Fibroblast of villous mesenchyme (primary cell): ENCODE data around the genes LGALS12 and ZFTA.

DNA sequence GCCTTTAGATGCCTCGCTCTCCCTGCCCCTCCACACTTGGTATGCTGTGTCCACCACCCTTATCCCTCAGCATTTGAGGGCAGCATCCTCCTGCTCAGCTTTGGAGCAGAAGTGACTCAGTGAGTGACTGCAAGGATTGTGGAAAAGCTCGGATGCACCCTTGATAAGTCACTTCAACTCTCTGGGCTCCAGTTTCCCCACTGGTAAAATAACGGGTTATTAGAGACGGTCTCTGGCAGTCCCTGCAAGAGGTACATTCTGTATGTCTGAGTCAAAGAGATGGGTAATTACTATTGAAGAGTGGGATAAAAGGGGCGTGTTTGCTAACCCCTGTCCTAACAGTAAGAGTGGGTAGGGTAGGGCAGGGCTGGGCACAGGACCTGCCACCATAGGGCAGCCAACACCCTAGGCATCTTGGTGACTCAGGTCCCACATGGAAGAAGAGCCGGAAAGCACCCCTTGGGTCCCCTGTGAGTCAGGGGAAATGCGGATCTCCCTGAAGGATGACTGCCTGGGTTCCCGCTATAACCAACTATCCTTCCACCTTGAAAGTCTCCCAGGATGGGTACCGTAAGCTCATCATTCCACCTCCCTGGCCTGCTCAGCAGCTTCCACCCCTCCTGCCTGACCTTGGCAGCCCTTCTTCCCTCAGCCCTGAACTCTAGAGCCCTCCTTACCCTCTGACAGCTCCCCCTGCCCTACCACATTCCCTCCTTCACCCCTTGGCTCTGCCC, 7.3 kb upstream of the AHNAK start:
- CAGE, long polyA plus RNA: no peak

DNA sequence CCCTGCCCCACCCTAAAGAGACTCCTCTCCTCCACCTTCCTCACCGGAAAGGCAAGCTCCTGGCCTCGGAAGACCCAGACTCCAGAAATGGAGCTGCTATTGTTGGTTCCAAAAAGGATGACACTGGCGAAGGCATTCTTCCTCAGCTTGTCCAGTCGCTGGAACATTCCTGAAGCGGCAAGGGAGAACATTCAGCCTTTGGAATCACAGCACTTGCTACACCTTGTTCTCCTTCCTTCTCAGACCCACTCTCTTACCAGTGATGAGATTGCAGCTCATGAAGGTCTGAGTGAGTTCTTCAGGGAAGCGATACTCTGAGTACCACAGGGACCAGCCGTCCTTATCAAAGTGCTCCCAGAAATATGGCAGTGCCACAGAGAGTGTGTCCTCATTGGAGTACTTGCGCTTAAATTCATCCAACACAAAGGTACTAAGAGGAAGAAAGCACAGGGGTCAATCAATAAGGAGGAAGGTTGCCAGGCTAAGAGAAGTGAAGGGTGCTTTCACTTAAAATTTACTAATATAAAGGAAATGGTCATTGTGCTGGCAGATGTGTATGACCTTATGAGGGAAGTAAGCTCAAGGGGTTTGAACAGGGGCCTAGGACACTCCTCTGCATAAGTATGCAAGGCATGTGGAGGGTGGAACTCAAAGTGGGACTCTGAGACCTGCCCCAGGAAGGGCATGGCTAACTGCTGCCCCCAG, 13.5 kb downstream of the EEF1G start:
- CAGE, long polyA plus RNA: no peak

- CAGE, long polyA plus RNA: no peak
Observed at GRCh38 chr11:62597728-62598833, 3.6 kb downstream of the MTA2 start.

DNA sequence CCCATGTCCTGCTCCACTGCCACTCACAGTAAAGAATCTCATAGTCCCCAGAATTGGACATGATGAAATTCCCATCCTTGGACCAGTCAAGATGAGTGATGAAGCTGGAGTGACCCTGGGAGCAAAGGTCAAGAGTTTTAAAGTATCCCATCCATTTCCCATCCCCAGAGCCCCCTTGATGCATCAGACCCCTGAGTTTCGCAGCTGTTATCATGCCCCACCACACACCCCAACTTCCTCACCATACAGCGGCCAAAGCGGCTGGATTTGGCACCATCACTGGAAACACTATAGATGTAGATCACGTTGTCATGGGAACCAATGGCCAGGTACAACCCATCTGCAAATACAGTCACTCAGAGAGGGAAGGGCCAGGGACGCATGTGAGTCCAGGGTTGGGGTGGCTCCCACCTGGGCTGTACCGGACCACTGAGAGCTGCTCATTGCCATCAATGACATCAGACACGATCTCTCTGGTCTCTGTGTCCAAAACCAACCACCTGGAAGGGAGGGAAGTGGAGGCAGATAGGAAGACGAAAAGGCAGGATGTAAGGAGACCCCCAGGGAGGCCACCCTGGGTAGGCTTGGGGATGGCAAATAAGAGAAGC, 2.1 kb upstream of the MTA2 start:
- CAGE, long polyA plus RNA: no peak

GRCh38 chr11:62709389-62710573, 2.3 kb downstream of the GNG3 start:
- CAGE, long polyA plus RNA: no peak

DNA sequence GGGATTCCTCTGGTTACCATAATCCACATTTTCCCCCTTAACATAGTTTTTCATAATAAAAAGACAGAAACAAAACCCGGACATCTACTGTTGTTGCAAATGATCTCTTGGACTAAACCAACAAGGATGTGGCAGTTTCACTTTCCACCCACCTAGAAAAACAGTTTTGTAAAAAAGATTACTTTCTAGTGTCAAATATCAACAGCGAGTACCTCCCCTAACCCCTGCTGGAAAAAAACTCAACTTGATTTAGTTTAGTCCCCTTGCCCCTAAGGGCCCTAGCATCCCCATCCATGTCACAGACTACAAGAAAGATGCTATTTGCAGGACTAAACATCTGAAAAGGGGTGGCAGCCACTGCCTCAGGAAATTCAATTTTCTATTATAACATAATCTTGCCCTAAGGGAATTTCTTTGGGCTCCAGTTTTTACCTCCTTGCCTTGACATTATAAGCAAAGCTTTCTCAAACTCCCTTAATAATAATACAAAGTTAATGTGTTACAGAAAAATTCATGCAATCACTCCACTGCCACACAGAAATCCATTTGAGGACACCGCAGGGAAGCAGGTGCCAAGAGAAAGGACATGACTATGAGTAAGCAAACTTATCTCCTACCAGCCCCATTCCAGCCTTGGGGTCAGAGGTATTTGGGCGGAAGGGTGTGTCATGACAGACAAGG, 5.6 kb downstream of the GNG3 start:
- CAGE, long polyA plus RNA: no peak

- CAGE, long polyA plus RNA: no peak
Observed at GRCh38 chr11:62800846-62801324, 4.4 kb downstream of the NXF1 start.

DNA sequence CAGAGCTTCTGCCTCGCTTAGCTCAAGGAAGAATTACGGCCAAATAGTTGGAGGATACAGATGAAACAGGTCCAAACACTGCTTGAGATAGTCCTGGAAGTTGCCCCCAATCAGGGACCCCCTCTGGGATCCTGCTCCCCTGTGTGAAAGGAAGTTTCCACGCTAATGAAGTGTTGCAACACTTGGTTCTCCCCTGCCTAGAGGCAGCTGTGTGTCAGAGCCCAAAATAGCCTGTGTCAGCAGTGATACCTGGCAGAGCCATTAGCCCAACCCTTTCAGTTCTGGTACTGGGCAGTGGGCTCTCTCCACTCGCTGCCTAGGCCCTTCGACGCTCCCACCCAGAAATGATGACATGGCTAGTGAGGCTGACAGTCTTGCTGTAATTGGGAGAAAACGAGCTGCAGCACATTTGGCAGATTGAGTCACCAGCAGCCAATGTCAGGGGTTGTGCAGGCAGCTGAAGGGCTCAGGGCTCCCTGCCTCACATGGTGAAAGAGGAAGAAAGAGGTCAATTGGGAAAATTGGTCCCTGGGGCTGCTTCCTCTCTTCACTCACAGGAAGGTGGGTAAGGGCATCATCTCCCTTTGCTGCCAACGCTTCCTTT, 1.4 kb upstream of the NXF1 start:
- CAGE, long polyA plus RNA: no peak

DNA sequence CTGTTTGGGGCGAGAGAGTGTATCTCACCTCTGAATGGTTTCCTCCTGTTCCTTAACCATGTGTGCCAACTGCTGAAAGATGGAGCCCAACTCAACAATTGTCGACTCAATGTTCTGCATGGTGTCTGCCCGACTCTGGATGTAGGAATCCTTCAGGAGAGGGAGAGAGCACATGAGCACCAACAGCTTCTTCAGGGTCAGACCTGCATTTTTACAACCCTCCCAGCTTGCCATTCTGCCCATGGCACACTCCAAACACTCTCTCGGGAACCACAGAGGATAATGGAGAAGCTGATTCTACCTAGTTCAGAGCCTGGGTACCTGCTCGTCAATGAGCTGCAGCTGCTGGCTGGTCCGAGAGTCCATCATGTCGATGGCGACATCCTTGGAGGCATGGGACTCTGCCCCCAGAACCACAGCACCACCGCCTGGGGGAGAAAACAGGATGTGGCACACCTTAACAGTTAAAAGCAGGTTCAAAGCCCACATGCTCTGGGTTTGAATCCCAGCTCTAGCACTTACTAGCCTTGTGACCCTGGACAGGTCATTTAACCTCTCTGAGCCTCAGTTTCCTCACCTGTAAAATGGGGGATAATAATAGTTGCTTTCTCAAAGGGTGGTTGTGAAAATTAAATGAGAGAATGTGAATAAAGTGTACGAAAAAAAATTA, 7.6 kb downstream of the STX5 start:
- CAGE, long polyA plus RNA: no peak

GRCh38 chr11:62851938-62852740, 12.7 kb upstream of the WDR74 start:
- CAGE, long polyA plus RNA: start-site peak on the minus strand at chr11:62852524-62852607, 19 and 35 reads in 2 replicates

- CAGE, long polyA plus RNA: no peak
Observed at GRCh38 chr11:62854180-62854571, 14.8 kb upstream of the WDR74 start.

DNA sequence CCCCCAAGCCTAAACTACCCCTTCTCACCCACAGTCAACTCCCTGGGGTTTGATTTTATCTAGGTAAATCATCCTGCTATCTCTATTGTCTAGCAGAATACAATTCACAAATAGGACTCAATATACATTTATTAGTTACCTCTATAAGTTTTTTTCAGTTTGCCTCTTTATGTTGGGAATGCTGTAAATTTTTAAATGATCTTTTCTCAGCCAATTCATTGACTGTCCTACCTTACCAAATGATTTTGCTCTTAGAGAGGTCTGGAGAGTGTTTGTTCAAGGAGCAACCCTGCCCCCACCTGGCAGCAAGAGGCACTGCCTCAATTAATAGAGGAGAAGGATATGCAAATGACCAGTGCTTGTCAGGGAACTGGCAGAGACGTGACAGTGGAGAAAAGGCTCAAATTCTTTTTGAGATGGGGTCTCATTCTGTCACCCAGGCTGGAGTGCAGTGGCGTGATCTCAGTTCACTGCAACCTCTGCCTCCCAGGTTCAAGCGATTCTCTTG, 18.1 kb upstream of the SLC3A2 start:
- CAGE, long polyA plus RNA: no peak

- CAGE, long polyA plus RNA: no peak
Observed at GRCh38 chr11:63404495-63404975, 35.0 kb downstream of the SLC22A9 start.

DNA sequence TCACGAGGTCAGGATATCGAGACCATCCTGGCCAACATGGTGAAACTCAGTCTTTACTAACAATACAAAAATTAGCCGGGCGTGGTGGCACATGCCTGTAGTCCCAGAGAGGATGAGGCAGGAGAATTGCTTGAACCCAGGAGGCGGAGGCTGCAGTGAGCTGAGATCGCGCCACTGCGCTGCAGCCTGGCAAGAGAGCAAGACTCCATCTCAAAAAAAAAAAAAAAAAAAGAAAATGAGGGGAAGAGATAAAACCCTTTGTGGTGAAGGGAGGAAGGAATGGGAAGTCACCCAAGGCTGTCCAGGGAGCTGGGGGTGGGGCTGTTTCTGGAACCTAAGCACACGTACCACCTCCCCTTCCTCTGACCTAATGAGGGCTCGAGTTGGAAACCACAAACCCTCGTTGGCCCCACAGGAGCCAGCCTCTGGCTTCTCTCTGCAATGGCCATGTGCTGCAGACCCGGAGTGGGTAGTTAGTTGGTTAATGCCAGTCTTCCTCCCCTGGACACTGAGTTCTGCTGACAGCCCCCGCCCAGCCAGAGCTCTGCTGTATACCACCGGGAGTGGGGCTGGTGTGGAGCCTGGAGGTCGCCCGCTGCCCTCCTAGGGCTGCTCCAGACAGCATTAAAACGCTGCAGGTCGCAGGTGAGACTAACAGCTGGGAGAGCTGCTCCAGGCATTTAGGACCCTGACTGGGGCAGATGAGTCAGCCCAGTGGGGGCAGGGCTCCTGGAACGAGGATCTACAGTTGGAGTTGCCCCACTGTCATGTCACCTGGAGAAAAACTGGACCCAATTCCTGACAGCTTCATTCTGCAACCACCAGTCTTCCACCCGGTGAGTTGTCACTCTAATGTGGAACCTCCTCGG, at the start of gene LGALS12:
LGALS12 (plus strand) TSS at position 393 of the 869 bp plus-strand sequence.
- CAGE, long polyA plus RNA: no peak

DNA sequence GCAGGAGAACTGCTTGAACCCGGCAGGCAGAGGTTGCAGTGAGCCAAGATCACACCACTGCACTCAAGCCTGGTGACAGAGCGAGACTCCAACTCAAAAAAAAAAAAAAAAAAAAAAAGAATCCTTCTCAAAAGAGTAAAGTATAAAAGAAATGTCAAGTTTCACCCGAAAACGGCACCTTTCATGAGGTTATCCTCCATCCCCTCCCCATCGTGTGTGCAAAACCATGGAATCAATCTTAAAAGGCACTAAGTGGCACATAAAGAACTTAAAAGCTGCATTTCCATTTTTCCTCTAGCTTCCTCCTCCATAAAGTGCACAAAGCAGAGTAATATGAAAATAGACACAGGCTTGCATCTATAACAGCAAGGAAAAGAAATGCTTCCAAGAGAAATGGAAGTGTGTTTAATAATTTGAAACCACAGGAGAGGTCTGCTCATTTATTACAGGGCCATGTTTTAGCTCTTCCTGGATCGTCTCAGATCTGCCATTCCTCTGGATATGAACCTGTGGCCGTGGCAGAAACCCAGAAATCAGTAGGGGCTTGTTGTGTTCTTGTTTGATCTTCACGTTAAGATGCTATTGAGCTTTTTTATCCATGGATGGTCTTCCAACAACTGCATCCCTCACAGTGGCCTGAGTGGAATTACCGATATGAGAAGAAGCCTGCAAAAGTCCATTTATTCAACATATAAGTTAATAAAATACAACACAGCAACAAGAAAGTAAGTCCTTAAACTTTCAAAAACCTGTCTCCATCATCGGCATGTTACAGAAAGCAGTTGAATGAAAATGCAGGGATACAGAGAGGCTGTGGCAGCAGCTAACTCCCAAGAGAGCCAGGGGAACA, 14.7 kb upstream of the PLAAT3 start:
- CAGE, long polyA plus RNA: no peak

DNA sequence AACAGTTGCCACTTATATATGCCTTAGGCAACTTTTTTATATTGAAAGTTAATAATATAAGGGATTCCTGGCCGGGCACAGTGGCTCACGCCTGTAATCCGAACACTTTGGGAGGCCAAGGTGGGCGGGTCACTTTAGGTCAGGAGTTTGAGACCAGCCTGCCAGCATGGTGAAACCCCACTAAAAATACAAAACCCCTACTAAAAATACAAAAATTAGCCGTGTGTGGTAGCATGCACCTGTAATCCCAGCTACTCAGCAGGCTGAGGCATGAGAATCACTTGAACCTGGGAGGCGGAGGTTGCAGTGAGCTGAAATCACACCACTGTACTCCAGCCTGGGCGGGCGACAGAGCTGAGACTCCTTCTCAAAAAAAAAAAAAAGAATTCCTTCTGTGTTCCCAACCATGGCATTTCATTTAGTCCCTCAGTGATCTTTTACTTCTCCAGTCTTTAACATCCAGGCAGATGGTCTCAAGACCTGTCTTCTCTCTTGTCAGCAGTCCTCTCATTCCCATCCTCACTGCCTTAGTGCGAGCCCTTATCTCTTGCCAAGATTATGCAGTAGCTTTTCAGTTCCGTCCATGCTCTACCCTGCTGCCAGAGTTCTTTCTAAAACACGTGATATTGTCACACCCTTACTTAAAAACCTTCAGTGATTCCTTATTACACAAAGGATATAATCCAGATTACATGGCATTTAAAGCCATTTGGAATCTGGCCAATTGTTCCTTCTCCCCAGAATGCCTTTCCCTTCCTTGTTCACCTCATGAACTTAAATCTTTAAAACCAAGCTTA, 17.8 kb downstream of the RTN3 start:
- CAGE, long polyA plus RNA: no peak

DNA sequence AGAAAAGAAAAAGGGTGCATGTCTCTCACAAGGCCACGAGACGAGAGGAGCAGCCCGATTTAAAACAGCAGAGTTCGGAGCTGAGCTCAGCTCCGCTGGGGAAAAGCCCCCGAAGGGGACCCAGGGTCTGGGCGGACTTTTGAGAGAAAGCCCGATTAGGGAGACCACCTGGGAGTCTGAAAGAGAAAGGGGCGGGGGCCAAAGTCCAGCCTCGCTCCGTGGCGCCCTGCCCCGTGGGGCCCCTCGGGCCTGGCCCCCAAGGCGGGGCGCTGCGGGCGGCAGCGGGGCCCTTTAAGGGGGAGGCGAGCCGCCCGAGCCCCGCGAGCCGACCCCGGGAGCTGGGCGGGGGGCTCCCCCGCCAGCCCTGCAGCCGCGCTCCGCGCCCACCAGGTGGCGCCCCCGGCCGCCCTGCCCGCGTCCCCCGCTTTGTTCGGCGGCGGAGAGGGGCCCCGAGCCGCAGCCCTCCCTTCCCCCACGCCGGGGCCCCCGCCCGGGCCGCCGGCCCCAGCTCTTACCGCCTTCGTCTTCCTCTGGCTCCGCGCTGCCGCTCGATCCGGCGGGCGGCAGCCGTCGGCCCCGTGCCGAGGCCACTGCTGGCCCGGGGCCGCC, 502 bp downstream of the ZFTA start:
- CAGE, long polyA plus RNA: no peak

DNA sequence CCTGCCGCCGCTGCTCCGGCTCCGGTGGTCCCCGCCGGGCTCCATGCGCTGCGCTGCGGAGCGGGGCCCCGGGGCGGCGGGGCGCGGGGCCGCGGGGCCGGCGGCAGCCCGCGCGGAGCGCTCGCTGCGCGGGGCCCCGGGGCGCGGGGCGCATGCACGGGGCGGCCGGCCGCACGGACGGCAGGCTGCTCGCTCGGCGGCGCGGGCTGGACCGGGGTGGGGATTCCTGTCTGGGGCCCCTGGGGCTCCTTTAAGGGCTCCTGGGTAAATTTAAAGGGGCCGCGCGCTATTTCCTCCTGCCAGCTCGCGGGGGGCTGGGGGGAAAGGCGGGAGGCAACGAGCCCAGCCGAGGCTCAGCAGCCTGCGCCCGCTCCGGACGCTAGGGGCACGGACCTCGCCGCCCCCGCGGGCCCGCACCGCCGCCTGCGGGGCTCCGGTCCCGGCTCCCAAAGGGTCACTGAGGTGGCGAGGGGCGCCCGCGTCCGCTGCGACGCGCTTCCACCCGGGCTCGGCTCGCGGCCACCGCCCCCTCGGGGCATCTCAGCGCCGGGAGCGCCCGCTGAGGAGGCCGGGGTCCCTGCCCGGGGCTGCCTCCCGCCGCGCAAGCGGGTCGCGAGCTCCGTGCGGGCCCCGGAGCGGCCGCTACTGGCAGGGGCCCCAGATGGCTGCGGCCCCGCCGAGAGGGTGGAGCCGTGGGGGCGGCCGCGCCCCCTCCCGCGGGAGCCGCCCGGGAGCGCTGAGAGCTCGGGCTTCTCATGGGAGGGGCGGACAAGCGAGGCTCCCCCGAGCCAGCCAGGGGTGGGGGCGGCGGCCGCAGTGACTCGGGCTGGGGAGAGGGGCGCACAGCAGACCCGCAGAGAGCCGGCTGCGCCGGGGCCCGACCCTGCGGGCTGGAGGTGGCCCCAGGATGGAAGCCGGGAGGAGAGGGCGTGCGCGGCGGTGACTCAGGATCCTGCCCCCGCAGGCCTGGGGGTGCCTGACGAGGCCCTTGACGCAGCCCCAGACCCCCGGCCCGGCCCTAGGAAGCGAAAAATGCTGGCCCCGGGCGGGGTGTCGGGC, at the start of gene ZFTA:
ZFTA (minus strand) TSS at position 198 of the 1,059 bp plus-strand sequence.
- CAGE, long polyA plus RNA: no peak

DNA sequence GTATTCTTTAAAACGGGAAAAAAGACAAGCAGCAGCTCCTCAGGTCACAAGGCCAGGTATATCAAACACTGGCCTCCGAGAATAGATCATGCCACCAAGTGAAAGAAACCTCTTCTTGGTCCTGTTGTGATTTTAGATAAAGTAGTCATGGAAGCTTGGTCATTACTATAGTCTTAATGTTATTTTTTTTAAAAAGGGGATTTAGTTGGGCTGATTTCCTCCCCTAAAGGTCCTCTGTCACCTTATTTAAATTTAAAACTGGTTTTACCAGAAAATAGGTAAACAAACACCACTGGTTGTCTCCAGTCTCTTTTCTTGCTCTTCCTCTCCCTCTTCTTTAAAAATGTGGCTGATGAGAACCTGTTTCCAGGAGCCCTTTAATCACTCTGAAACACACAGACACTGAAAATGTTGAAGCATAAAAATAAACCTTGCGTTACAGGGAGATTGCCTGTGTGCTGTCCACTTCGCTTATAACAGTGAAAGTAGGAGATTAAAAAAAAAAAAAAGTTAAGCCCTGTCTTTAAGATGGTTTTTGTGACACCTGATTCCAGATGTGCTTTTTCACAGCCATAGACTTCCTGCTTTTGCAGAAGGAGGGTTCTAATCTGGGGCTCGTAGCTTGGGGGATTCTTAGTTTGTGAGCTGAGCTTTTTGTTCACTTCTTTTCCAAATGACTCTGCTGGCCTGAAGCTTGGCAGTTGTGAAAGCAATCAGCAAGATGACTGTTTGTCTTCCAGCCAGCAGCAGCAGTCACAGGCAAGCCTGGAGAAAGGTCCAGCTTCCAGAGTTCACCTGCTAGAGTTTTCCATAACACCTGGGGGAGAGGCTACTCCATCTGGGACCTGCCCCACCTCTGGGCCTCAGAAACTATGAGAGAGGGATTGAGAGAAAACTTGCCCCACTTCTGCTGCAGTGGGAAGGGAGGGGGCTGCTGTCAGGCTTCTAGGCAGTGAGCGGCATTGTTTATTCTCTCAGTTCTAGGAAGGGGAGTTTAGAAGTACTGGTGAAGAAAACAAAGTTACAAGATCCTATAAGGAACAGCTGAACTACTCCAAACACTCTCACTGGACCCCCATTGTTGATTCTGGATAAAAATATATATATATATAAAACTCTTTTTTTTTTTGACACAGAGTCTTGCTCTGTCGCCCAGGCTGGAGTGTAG, 4.0 kb downstream of the MARK2 start:
- CAGE, long polyA plus RNA: no peak

GRCh38 chr11:63870359-63870965, 31.6 kb downstream of the MARK2 start:
- CAGE, long polyA plus RNA: no peak